Bronchus fibroblast of lung (primary cell): Measurements from ENCODE around the genes RAB34 and NEK8.

- RAMPAGE, long total RNA, result no peak
Measured at GRCh38 chr17:28258570-28259030, 60.4 kb upstream of the TMEM97 start.

- RAMPAGE, long total RNA, result no peak
Measured at GRCh38 chr17:28318698-28318991, 355 bp upstream of the TMEM97 start.

DNA sequence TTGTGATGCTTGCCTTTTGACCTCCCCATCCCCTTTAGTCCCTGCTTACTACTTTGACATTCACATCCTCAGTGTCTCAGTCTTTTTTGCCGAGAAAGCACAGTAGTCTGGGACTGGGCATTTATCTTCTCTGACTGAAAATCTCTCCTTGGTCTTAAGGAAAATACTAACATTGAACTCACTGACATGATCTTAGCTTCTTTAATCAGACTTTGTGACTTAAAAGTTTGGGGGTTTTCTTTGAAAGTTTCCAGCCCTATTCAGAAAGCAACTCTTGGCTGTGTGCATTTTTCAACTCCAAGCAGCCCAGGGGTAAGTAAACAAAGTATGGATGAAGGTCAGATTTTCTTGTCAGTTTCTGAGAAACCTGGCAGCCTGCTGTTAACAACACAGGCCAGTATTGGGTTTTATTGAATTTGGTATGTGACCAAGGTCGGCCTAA, 10.9 kb downstream of the POLDIP2 start:
- RAMPAGE, long total RNA, result no peak

DNA sequence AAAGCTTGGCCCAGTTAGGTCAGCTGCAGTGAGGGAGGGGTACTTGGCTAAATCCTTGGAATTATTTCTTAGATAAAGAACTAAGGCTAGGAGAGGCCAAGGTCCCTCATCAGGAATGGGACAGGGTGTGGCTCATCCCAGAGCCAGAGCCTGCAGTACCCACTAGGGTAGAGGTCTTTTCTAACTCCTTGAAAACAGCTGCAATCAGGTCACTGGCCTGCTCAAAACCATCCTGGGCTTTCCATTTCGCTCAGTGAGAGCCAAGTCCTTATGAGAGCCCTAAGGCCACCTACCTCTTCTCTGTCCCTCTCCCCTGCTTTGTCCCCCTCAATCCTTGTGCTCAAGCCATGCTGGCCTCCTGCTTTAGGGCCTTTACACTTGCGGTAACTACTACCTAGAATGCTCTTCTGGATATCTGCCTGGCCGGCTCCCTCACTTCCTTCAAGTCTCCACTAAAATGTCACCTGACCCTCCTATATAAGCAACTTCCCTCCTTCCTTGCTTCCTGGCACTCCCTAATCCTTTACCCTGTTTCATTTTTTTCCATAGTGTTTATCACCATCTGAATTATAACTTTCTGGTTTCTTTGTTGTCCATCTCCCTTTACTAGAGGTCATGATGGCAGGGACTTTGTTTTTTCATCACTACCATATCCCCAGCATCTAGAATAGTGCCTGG, 2.2 kb upstream of the SLC46A1 start:
- RAMPAGE, long total RNA, result no peak

DNA sequence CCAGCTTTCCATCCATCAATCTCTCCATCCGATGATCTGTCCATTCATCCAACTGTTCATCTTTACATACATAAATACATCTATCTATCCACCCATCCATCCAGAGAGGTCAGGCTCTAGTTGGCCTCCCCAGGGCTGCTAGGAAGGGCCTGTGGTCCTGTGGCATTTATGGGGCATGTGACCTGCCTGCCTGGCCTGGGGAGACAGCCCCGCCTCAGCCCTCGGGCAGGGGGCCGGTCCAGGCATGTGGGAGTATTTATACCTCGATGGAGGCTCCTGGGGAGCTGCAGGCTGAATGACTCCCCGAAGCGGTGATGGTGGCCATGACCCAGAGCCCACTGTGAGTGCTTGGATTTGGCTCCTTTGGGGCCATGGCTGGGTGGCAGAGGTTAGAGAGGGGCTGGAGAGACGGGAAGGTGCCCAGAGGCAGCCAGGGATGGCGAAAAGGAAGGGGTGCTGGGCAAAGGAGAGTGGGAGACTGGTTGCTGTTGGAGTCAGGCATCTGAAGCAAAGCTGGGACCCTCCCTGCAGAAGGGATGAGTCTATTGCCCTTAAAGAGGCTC, 7.4 kb downstream of the FOXN1 start:
- RAMPAGE, long total RNA, result no peak

- RAMPAGE, long total RNA, result no peak
Measured at GRCh38 chr17:28524984-28525768, 19.0 kb downstream of the FOXN1 start.

GRCh38 chr17:28577509-28578669, 1.2 kb upstream of the ALDOC start:
- RAMPAGE, long total RNA, result no peak

DNA sequence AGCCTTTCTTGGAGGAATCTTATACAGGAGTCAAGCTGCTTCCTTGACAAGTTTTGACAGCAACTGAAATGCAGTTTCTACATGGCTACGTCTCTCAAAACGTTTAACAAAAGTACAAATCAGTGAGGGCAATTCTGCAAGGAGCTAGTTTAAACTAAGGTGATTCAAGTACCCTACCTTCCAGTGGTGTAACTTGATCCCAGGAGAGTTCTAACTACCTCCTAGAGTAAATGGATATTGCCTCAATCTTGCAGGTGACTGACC, 960 bp downstream of the SPAG5 start:
- RAMPAGE, long total RNA, result no peak

DNA sequence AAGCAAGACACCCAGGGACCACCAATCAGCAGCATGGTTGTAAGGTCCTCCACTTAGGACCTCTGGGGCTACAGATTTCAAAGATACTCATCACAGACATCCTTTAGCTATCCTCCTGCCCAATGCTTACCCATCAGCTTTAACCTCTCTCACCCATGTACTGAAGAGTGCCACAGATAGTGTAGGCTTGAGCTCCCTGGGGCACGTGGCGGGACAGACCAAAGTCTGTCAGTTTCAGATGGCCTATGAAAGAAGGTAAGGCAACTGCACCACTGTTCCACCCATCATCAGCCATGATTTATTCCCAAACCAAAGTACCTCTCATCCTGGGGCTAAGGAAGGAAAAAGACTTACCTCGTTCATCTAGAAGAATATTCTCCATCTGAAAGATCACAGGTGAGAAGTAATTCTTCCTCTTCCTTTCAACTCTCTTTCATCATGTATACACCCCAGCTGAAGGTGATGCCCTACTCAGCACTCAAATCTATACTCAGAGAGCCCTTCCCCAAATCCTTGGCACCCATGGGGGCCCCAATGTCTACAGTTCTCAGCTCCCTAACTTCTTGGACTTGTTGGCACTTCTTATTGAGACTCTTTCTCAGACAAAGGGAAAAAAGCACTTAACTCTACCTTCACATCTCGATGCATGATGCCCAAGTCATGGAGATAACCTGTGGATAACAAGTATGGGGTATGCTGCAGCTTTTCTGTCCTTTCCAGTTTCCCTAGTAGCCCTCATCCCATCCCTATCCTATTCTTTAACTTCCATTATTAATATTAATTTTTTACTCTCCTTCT, 2.4 kb downstream of the RSKR start:
- RAMPAGE, long total RNA, result no peak

DNA sequence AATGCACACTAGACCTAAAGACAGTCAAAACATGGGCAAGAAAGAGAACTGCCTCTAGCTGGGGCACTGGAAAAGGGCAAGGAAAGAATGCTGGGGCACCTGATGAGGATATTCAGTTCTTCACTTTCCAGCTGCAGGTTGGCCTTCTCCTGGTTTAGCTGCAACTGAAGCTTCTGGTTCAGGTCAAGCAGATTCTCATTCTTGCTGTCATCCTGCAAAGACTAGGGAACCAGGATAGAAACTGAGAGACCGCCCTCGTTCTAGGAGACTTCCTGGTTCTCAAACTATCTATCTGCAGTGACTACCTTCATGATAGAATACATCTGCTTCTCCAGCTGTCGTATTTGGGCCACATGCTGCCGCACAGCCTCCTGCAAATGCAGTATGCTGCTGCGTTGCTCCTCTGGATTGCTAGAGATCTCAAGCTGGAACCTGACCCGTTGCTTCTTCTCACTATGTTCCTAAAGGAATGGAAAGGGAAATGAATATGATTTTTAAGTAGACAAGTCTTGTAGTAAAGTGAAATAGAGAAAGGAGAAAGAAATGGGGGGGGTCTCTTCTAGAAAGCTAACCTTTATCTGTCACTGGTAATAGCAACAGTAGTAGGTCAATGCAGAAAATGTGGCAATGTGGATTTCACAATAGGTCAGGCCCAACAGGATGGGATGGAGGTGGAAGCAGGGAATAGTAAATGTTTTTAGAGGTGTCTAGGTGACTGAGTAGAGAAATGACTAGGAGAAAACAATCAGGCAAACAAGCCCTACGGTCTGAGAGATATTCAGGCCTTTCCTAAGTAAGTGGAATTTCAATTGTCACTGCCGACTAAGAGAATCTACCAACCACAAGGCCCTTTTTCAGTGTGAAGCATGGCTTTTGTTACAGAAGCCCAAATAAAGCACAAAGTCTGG, 5.8 kb upstream of the RSKR start:
- RAMPAGE, long total RNA, result no peak

DNA sequence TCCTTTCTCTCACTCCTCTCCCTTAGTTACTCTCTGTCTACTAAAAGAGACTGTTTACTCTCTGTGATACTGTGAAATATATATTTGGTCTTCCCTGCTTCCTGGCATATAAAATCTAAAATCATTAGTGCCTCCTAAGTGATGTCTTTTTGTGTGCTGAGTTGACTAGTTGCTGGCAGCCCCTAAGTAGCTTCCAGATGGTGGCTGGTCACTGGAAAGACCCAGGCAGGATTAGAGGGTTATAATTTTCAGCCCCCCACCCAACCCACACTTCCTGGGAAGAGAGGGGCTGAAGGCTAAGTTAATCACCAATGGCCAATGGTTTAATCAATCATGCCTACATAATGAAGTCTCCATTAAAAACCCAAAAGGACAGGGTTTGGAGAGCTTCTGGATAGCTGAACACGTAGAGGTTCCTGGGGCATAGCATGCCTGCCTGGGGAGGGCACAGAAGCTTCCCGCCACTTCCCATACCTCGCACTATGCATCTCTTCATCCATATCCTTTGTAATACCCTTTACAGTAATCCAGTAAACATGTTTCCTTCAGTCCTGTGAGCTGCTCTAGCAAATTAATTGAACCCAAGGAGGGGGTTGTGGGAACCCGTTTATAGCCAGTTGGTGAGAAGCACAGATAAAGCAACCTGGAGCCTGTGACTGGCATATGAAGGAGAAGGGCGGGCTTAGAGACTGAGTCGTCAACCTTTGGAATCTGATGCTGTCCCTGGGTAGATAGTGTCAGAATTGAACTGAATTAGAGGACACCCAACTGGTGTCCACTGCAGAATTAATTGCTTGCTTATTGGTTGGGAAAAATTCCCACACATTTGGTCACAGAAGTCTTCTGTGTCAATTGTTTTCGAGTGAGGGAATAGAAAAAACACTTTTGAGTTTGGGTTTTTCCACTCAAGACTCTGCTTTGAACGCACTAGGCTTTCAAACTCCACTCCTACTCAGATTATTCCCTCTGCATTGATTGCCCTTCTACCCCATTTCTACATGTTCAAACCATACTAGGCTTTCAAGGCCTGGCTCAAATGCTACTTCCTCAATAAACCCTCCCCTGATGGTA, 12.7 kb upstream of the RSKR start:
- RAMPAGE, long total RNA, result no peak

DNA sequence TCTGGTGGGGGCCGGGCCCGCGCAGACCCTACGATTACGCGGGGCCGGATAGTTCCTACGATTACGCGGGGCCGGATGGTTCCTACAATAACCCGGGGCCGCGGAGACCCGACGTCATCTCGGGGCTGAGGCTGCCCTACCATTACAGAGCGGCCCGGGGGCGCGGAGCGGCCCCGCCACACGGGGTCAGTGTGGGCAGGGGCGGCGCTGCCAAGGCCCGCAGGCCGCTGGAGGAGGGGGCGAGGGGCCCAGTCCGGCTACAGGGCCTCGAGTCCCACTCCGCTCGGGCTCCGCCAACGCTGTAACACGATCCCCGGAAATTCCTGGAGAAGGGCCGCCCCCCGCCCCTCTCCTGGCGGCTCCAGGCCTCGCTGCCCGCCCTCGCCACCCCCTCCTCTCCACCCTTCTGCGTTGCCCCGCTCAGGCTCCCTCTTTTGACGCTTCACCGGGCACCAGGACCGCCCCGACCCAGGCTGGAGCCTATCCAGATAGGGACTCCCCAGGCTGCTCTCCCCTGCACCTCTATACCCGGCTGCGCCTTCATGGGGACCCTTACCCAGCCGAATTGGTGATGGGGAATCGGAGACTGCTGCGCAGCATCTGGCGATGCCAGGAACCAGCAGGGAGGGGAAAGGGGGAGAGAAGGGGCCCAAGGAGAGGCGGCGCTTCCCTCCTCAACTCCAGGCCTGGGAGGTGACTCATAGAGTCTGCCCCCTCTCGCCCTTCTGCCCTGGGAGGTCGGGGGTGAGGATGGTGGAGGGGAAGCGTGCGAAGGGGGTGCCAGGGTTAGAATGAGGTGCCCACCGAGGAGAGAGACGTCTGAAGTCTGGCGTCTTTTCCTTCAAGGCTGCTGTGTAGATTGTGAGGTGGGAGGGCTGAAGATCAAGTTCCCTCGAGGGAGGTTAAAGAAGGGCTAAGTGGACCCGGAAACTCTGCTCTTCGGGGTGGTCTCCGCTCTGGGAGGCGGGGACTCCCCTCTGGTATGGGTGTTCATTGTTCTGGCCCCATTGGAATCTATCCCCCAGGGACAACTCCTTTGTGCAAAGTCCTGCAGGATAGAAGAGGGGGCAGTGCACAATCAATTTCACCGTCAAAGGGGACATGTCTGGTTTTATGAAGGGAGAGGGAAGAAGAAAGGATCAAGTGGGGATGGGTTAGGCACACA, at the start of gene RAB34:
TSS of gene RAB34 (minus strand) at position 303 of the 1,165 bp plus-strand sequence.
- RAMPAGE, long total RNA, result start-site peak on the minus strand centred at position 189 of the sequence, 18 bp wide, 17 and 14 reads in 2 replicates; start-site peak on the minus strand centred at position 268 of the sequence, 39 bp wide, 71 and 52 reads in 2 replicates; start-site peak on the minus strand centred at position 604 of the sequence, 55 bp wide, 130 and 97 reads in 2 replicates

- RAMPAGE, long total RNA, result no peak
Measured at GRCh38 chr17:28728532-28729417, at the start of gene NEK8. Gene NEK8, plus strand, starts transcription at chr17:28728788.

DNA sequence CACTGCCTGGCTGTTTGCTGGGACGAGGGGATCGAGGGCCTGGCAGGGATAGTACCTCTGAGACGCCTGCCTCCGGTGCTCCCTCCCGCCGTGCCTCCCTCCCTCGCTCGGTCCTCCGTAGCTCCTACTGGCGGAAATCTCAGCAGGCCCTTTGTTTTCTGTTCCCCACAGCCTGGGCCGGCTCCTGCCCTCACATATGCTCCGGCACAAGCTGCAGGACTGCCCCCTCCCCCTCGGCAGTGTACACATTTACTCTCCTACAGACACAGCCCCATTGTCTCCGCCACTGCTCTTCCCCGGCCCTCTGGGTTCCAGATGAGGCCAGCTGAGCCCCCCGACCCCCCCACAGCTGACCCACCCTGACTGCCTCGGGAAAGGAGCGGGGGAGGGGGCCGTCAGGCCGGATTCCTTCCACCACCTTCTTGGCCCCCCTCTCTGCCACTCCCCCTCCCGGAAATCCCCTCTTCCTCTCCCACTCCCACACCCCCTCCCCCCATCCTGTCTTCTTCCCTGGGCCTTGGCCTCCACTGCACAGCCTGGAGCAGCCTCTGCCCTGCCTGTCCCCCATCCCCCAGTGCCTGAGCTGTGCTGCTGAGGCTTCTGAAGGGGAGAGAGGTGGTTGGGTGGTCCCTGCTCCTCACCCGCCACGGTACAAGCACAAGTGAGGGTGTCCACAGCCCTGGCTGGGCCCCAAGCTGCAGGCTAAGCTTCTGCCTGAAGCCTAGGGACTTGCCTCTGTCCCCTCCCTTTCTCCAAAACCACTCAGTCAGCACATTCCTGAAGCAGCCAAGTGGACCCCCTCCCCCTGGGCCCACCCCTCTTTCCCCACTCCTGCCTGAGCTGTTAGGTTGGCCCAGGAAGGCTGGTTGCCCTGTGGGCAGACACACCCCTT, 1.6 kb downstream of the TRAF4 start:
- RAMPAGE, long total RNA, result no peak

GRCh38 chr17:28748136-28748701, 4.4 kb downstream of the TRAF4 start:
- RAMPAGE, long total RNA, result no peak

DNA sequence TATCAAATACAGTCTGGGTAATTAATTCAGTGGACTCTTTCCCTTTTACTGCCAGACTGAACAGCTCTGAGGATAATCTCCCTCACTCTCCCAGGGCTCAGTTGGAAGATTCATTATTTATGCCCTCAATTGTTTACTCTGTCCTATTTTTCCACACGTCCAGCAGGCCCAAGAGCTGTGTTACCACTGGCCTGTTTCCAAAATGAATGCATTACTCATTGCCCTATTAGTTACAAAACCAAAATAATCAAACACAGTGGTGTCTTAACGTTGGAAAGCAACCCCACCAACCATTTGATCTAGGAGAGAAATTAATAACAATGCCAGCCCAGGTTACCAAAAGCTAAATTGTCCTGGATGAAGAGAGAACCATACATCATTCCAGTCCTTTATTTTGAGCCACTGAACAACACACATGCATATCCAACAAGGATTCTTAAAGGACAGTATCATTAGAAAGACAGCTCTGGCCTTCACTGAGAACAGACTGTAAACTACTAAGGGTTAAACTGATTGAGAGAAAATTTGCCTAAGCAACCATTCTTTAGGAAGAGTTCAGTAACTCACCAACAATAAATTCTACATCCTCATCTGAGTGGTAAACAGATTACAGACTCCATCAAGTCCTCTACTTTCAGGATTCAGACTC, 34.5 kb downstream of the FAM222B start:
- RAMPAGE, long total RNA, result no peak

DNA sequence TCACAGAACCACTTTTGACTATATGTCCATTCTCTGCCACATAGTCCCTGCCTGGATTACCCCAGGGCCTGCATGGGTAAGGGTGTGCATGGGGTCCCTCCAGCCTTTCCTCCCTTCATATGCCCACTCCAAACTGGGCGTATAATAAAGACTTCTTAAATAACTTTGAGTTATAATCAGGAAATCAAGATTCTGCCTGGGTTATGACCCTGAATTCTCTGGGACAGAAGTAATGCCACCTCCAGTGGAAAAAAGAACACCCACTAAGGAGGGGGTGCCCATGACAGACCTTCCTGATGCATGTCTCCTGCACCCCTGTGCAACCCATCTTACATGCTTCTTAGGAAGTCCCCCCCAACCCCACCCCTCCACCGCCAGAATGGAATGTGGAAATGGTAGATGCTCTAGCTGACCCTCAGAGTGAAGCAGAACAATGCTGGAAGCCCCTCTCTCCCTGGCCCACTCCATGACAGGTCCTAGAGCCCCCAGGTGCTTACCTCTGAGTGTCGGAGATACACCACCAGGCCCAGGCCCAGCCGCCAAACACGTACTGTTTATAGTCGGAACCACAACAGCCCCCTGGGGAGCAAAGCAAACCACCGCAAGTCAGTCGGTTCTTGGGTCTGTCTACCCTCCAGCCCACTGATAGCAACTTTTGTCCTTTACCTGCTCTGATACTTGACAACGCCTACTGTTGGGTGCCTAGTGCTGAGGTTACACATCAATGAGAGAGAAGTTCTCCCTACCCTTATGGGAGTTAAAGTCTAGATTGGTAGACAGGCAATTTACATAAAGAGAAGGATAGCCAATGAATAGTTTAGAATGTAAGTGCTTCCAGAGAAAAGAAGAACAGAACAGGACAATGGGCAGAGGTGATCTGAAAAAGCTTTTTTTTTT, 8.8 kb downstream of the FLOT2 start:
- RAMPAGE, long total RNA, result no peak

- RAMPAGE, long total RNA, result no peak
Measured at GRCh38 chr17:28909858-28911183, 7.4 kb upstream of the DHRS13 start.

DNA sequence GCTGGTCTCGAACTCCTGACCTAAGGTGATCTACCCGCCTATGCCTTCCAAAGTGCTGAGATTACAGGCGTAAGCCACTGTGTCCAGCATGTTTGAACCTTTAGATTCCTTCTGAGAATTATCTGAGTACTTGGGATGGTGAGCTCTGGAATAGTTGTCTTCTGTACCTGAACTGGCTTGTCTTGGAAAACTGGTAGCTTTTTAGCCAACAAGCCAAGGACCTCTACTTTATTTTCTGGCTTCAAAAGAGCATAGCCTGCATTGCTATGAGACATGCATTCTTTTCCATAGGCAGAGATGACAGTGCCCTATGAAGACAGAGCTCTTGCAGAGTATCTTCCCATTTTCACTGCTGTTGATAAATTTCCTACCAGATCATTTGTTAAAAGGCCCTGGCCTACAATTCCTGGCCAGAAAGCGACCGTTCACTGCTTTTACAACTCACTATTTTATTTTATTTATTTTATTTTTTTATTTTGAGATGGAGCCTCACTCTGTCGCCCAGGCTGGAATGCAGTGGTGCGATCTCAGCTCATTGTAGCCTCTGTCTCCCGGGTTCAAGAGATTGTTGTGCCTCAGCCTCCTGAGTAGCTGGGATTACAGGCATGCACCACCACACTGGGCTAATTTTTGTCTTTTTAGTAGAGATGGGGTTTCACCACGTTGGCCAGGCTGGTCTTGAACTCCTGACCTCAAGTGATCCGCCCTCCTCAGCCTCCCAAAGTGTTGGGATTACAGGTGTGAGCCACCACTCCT, 16.3 kb downstream of the PHF12 start:
- RAMPAGE, long total RNA, result no peak

DNA sequence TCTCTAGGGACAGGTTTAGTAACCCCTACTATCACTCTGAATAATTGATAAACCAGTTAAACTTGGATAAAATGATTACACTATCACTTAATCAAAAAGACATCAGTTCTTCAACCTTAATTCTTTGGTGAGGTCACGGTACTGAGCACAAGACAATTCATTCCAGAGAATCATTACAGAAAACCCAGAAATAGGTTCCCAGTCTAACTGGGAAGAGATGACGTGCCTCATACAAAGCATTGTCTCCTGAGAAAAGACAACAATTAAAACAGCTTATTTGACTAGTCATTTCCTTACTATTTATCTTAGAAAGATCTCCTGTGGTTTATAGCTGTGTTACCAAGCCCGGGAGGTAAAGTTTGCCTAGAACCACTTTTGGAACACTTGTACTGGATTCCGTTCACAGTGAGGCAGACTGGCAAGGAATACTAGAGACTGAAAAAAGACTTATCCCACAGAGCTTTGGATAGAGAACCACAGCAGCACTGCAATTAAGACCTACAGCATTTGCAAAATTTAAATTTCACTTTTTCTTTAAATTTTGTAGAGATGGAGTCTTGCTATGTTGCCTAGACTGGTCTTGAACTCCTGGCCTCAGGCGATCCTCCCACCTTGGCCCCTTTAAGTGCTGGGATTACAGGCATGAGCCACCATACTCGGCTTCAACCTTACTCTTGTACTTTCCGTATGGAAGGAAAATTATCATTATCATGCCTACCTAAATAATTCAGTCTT, 5.0 kb downstream of the PHF12 start:
- RAMPAGE, long total RNA, result no peak